HT-29 (cell line): Measurements from ENCODE around the genes DYNLL2 and TSPOAP1.

GRCh38 chr17:57255915-57256260, 435 bp upstream of the MSI2 start:
- RAMPAGE, long total RNA: no peak

- RAMPAGE, long total RNA: no peak
Measured at GRCh38 chr17:57275651-57276594, 19.6 kb downstream of the MSI2 start.

- RAMPAGE, long total RNA: no peak
Measured at GRCh38 chr17:57360001-57360686, 103.8 kb downstream of the MSI2 start.

DNA sequence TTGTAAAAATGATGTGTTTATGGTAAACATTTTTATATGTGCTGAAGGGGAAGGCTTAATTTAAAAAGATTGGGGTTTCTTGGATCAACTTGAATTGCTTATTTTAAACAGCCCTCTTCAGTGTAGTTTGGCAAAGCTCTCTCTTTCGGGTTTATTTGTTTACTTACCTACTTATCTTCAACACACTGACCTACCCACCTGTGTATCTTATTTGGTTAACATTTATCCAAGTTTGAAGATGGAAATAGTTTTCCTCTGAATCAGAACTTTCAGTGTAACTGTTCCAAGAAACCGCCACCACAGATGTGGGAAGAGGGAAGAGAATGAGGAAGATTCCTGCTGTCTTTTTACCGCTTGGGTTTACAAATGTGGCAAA, 115.7 kb downstream of the MSI2 start:
- RAMPAGE, long total RNA: no peak

DNA sequence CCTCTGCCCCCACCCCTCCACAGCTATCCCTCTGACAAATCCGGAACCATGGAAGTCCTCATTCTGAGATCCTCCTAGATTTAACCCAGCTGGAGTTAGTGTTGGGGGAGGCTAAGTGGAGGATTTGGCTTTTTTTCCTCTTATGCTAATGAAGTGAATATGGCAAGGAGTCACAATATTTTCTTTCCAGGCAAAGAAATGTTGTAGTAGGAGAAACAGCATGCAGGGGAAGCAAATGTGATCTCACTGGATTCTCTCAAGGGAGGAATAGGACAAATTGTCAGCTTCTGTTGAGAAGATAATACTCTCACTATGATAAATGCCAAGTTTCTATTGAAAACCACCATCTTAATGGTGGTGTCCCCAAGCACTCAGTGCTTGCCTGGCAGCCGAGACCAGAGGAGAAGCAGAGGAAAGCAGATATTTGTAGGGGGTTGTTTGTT, 159.5 kb downstream of the MSI2 start:
- RAMPAGE, long total RNA: no peak

- RAMPAGE, long total RNA: no peak
Measured at GRCh38 chr17:57440724-57441606, 184.6 kb downstream of the MSI2 start.

DNA sequence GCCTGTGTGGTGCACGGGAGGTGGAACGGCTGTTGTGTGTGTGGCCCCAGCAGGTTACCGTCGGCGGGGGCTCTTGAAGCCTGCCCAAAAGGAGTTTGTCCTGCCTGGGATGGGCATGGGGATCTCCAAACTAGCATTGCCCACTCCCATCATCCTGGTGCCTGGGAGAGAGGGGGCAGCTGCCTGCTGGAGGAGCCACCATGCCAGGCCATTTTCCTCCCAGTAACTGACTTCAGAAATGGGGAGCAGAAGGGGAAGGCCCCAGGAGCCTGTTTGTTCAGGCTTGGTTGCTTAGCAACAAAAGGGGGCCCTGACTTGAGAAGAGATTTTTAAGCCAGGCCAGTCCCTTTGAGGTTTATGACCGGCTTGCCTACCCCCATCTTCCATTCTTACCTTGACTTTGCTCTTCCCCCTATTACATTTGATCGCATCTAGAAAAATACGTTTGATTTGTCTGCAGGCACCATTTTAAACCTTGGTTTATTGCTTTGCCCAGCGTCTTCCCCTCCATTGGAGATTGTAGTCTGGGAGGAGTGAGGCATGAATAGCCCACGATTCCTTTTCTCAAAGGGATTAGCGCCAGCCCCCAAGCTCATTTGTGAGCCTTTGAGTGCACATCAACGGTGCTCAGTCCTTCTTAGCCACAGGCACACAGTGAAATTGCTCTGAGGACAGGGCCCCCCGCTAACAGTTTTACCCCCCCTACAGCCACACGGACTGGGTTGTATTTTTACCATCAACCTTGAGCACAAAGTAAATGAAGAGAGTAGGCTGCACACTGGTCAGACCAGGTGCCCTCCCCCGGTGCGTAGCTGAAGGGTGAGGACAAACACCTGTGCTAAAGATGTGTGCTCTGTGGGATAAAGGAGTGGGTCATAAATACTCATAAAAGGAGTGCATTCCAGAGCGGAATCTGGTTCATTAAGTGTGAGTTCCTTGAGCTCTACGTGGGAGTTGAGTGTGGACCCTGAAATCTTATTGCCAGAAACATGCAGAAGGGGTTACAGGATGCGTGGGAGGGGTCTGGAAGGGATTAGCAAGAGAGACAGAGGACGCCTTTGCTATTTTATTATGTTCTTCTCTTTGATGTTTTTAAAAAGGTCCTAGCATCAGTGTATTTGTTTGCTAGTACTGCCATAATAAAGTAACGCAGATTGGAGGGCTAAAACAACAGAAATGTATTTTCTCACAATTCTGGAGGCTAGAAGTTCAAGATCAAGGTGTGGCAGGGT, 217.3 kb downstream of the CCDC182 start:
- RAMPAGE, long total RNA: no peak

GRCh38 chr17:57551076-57551895, 193.8 kb downstream of the CCDC182 start:
- RAMPAGE, long total RNA: no peak

DNA sequence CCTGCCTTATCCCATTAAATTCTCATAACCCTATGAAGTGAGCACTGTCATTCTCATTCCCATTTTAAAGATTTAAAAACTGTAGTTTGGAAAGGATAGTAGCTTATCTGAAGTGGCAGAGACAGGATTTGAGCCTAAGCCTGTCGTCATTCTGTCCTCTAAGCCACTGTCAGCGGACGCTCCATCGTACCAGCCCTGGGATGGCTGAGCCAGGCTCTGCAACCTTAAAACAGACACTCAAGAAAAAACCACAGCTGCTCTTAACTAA, 82.7 kb downstream of the CCDC182 start:
- RAMPAGE, long total RNA: no peak

DNA sequence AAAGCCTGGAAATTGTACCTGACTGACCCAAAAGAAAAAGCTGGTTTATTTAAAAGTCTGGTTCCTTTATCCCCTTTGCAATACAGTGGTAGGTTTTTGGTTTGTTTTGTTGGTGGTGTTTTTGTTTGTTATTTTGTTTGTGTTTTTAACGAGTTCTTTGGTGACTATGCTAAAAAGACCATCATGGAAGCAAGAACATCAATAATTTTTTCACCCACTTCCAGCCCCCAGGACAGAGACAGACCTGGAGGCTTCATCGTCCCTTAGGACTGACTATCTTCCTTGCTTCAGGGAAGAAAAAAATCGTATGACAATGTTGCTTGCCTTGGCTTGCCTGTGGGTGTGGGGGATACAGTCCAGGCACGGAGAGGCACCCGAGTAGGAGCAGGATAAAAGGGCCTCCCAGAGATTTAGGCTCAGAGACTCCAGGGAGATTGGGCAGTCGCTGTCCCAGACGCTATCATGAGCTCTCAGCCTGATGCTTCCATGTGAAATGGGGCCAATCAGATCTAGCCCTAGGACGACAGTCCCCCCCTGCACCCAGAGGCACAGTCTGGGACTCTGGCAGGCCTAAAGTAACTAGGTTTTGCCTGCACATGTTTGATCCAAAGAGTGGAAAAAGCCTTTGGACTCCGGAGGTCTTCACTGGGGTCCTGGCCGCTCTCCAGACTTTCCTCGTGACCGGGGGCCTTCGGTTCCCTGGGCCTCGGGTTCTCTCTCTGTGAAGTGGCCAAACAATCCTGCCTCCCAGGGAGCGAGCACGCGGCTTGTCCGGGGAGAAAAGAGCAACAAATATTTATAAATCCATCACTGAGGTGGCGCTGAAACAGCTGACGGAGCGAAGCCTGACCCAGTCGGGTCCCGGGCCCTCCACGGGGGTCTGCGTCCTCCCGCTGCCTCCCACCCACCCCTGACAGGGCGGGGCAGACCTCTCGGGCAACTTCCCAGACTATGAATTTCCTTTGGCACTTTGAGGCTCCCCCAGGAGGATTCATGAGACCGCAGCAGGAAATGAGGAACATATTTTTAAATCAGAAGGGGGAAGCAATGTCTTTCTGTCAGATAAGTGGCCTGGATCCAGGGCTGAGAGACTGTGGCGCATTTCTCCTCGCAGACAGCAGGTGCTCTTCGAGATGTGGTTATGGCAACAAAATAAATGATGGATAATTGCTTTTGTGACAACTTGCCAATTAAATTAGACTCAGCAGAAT, 39.1 kb downstream of the MRPS23 start:
- RAMPAGE, long total RNA: no peak

GRCh38 chr17:57846280-57846674, 3.6 kb downstream of the MRPS23 start:
- RAMPAGE, long total RNA: no peak

DNA sequence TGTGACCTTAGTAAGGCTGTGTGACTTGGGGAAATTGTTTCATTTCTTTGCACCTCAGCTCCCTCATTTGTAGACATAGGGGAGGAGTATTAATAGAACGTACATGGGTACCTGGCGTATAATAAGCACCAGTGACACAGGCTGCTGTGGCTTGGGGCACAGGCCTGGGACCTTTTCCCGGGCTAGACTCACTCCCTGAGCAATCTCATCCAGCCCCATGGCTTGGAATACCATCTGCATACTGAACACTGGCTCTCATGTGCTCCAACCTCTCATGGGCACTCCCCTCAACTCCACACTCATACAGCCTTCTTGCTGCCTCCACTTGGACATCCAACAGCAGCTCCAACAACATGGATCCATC, 41.0 kb upstream of the MRPS23 start:
- RAMPAGE, long total RNA: no peak

DNA sequence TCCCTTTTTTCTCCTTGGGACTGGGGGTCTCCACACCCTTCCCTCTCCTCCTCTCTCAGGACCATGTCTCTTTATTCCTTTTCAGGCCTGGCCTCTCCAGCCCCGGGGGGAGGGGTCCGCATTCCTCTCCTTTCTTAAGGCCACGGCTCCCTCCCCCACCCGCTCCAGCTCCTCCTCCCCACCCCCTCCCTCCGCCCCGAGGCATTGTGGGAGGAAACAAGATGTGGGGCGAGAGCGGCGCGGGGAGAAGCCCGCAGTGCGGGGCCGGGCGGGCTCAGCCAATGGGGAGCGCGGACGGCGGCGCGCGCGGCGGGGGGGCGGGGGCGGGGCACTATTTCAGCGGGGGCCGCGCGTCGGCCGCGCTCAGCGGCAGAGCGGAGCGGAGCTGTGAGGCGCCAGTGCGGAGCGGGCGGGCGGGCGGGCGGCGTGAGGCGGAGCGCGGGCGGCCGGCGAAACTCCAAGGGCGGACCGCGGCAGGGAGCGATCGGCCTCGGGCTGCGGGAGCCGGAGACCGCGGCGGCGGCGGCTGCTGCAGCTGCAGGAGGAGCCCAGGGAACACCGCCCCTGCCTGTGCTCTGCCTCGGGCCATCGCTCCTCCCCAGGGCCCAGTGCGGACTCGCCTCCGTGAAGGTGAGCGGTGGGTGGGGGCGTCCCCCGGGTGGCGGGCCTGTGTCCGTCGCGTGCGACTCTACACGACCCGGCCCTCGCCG, at the start of gene DYNLL2:
TSS of gene DYNLL2 (plus strand) at position 366 of the 710 bp plus-strand sequence.
- RAMPAGE, long total RNA: no peak

DNA sequence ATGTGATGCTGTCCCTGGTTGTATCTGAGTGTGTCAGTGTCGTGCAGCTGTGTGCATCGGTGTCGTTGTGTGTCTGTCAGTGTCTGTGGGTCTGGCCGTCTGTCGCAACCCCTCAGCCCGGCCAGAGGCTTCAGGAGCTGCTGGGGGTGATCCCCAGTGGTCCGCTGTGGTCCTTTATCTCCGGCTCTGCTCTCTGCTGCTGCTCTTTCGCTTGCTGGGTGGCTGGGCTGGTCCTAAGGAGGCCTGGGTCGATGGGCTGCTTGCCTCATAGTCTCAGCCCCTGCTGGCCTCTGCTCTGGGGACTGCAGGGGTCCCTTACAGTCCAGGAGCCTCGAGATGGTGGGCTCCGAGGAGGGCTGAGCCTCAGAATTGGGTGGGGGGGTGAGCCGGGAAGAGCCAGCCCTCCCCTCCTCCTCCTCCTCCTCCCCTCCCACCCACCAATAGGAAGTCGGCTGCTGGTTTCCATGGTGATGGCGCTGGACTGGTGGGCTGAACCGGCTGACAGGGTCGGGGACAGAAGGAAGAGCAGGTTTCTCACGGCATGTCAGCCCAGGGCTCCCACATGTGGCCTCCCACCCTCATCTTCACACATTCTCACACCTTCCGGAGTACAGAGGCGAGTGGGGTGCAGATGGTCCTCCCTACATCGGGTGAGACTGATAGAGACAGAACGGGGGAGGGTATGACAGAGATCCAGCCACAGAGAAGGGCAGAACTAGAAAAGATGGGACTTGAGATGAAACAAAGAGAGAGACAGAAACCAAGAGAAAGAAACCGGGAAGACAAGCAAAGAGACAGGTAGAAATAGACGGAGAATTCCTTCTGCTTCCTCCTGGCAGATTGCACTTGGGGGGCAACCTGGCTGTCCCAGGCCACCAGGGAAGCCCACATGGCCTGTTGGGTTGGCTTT, at the start of gene TSPOAP1:
TSS of gene TSPOAP1 (minus strand) at position 371 of the 910 bp plus-strand sequence.
- RAMPAGE, long total RNA: no peak

DNA sequence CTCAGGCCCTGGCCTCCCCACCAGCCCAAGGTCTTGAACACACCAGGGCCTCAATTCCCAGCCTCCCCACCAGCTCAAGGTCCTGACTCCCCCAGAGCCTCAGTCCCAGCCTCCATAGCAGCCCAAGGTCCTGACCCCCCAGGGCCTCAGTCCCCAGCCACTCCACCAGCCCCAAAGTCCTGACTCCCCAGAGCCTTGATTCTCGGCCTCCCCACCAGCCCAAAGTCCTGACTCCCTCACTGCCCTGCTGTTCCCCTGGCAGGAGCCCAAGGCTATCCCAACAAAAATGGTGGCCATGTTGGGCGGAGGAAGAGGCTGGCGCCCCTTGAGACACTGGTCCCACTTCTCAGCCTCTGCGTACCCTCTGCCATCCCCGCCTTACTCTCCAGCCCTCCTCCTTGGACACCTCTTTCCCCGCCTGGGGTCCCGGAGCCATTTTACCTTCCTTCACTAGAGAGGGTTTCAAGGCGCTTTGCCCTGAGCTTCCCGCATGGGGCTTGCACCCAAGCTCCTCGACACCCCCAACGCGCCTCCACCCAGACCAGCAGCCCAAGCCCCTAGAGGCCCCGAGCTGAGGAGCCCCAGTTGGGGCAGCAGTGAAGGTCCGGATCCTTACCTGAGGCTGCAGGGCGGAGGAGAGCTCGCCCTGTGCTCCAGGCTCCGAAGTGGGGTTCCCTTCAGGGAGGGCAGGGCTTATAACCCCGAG, 3.4 kb upstream of the TSPOAP1 start:
- RAMPAGE, long total RNA: no peak

DNA sequence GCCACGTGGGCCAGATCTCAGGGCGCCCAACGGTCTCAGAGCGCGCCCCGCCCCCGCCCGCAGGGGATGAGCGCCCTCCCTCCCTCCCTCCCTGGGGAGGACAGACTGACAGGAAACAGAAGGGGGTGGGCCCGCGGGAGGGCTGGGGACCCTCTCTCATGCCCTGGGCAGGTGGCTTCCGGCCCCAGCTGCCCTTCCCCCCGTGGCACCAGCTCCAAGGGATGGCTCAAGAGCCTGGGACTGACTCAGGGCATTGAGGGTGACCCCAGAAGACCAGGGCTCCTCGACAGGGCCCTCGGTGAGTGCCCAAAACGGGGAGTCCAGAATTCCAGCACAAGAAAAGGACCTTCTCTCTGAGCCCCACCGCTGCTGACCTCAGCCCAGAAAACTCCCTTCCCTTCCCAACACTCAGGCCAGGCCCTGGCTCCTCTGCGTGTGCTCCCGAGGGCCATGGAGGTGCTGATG, 4.0 kb upstream of the TSPOAP1 start:
- RAMPAGE, long total RNA: no peak

GRCh38 chr17:58333750-58334349, 5.3 kb upstream of the TSPOAP1 start:
- RAMPAGE, long total RNA: no peak

DNA sequence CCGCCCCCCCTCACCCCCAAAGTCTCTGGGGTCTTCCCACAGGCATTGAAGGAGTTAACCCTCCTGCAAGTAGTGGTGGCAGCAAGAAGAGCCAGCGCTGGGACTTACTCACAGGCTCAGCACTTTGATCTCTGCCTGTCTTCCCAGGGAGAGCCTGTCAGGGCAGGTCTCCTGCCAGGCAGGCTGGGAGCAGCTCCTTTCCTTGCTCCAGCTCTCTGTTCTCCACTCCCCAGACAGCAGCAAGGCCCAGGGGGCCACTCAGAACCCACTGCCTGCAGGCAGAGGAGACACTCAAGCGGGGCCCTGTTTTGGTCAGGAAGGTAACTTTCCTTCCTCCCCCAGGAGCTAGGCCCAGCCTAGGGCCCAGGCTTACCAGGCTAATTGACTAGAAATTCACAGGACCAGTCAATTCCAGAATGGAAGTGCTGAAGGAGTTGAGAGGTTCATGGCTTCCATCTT, 12.7 kb upstream of the SUPT4H1 start:
- RAMPAGE, long total RNA: no peak

DNA sequence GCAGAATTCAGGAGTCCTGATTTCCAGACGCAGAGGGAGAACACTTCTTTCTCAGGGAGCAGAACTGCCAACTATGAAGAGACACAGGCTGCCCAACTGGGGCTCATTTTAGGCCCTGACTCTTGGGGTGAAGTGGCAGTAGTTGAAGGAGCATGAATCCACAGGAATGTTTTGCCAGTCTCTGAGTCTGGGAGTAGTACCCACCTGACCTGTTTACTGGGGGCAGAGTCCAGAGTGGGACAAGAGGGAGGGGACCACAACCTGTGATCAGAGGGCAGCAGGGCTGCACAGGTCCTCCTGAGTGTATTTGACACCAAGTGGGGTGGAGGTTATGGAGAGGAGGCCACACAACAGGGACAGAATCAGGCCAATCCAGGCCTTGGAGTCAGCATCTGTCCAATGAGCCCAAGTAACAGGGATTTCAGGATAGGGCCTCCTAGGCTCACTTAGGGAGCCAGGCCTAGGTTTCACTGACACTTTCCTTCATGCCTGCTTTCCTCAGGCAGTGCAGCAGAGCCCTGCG, 2.5 kb upstream of the MTMR4 start:
- RAMPAGE, long total RNA: no peak

DNA sequence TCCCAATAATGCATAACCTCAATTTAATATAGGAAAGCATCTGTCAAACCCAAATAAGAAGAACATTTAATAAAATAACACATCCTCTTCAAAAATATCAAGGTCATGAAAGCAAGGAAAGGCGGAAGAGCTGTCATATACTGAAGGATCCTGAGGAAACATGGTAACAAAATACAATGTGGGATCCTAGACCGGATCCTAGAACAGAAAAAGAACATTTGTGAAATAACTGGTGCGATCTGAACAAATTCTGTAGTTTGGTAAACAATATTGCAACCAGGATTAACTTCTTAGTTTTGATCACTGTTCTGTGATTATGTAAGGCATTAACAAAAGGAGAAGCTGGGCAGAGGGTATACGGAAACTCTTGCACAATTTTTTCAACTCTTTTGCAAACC, 109.8 kb downstream of the TRIM37 start:
- RAMPAGE, long total RNA: no peak